ENCODE results near the genes CRNN, SPRR3 and PGLYRP3.

DNA sequence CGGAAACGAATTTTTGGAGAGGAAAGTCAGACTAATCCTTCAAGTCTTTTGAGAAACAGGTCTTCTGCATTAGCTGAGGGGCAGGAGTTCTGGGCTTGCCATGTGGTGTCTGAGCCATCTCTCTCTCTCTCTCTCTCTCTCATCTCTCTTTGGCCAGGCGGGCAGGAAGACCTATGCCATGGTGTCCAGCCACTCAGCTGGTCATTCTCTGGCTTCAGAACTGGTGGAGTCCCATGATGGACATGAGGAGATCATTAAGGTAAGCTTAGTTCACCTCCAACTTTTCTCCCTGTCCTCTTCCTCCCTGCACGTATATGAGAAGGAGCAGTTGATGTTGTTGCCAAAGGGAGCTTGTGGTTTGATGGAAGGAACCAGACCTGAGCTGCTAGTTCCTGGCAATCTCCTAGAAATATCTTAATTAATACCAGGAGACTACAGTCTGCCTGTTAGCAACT is 22.3 kb downstream of the TUFT1 start:
- RRBS, result no CpG with 5 or more reads among the region's 4 CpGs

- RRBS, result no CpG with 5 or more reads among the region's 8 CpGs
Measured at GRCh38 chr1:151574877-151575476, 34.9 kb downstream of the TUFT1 start.

DNA sequence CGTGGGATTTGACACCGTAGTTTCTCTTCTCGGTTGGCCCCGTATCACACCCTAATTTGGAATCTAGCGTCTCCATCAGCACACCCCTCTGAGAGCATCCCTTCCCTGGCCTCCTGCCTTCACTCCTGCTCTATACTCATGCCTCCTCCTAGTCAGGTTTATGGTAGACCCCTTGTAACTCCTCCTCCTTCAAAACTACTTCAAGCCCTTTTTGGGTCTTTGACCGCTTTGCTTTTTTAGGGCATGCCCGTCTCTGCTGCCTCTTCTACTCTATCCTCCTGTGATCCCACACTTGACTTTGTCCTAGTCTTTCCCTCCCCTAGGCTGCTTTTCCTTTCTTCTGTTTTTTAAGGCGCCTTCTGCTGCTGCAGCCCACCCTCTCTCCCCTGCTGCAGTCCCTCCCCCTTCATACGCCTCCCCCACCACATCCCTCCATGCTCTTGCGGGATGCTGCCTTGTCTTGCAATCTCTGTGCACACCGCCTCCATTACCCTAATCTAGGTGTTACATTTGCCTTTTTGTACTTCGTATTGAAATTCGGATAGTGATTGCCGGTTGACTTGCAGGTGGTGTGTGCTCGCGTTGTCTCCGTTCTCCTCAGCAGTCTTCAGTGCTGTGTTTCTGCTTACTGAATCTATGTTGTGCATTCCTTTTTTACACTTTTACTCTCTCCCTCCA is 1.5 kb downstream of the SNX27 start:
- RRBS, result no CpG with 5 or more reads among the region's 17 CpGs

DNA sequence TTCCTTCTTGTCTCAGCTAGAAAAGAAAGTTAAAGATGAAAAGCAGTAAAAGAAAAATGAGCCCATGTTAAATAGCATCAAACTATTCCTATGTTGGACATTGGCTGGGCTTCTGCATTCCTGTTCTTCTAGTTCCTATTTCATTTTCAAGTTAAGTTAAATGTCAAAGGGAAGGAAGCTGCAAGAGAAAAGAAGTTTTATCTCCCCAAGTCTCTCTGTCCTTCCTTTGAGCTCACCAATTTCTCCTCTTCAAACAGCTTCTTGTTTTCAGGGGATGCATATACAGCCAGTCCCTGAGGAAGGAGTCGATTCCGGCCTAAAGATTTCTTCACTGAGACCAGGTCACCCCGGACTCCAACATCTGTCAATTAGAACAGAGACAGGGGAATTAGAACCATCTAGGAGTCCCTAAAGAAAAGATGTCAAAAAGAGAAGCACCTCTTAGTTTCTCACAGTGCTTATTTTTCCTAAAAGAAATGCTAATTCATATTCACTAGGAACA is 1.1 kb downstream of the MRPL9 start:
- RRBS, result no CpG with 5 or more reads among the region's 3 CpGs

DNA sequence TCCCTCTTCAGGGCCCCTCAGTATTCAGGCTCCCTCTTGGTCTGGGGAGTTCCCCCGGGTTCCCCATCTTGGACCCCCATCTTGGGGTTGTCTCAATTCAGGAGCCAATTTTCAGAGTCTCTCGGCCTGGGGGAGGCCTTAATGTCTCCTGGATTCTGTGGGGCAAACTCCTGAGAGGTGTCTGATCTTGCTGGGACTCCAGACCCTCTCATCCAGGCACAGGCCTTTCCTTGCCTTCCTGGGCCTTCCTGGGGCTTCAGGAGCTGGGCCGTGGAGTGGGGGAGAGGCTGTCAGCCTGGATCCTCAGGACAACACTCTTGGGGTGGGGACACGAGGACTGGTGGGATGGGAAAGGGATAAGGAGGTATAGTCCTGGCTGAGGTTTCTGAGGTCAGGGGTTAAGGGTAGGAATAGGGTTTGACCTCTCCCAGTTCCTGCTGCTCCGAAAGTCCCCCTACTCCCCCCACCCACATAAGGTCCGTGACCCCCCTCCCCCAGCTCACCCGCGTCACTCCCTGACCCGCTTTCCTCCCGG is 4.1 kb downstream of the RORC start:
- RRBS, result no CpG with 5 or more reads among the region's 10 CpGs

DNA sequence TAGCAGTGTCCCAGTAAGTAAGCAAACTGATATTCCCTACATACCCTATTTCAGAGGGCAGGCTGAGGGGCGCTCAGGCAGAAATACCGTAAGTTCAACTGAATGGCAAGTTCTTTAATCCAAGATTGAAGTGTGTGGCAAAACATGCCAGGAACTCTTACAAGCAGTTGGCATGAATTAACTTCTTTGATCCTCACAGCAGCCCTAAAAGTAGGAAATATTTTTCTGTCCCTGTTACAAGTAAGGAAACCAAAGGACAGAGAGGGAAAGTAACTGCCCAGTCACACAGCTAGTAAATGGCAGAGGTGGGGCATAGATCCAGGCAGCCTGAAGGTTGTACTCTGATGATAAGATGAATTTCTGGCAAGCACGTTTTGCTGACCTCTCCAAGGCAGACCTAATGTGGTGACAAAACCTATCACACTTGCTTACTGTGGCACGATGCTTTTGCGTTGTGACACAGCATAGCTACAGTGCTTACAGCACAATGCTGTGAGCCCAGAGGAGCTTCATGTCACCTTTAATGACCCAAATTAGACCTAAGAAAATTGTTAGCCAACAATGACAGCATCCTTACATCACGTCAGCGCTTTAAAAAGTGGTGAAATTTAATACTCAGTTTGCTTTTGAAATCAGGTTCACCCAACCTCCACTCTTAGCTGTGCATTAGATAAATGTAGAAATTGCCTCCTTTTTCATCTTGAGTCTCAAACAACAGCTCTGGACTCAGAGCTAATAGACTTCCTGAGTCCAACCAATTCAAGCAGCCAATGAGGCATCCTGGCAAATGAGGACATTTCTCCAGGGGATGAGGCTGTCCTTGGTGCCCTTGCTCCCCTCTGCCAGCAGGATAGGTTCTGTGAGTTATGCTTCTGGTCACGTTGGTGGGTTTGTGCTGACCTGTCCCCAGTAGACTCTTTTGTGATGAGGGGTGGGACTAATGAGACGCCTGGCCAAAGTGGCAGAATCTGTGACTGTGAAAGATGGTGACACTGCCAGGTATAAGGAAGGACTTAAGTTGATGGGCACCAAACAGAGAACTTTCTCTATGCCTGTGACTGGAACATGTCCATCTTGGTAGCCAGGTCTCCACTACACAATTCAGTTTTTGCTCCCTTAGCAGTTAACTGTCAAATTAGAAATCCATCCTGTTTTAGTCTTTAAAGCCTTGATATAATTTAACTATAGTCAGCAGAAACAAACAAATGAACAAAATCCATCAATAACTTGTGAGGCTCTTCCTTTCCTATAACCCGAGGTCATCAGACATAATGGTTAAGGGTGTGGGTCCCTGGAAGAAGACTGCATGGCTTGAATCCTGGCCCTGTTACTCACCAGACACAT is 35.3 kb upstream of the THEM4 start:
- RRBS, result no CpG with 5 or more reads among the region's 10 CpGs

DNA sequence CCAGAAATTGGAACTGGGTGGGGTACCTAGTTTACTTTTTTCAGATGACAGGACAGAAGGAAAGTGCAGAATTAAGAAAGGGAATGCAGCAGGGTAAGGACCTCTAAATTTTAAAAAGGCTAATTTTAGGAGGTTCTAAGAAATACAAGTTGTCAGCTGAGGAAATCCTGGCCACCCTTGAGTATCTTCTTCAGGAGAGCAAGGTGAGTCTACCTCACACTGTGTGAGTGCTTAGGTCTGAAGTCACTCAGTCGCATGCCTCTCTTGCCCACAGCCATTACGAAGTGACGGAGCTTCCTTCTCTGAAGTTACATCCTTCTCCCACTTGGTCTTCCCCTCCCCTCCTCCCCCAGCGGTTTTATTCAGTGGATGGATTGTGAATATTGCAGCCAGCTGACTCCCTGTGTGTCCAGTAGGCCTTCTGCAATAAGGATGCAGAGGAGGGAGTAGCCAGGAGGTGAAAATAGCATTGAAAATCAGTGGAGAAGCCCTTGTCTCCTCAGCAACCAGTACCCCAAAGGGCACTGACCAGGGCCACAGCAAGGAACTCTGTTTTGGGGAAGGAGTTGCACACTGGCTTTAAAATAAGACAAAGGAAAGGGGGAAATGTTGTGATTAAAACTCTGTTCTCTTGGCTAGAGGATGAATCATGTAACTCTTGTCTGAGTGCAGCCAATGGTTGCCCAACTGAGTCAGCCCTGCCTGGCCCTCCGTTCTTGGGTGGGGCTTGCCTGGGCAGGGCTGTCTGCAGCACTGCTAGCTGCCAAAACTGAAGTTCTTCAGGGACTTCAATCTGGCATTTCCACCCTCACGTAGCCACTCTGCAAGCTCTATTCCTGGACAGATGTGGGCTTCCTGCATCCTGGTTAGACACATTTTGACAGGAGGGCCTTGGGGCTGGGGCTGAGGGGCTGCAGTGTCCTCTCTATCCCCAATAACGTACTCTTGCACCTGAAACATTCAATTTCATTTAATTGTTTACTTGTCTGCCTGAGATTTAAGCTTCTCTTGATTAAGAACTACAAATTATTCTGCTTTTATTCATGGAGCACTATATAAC is 4.3 kb downstream of the S100A10 start:
- RRBS, result no CpG with 5 or more reads among the region's 7 CpGs

GRCh38 chr1:151992217-151992930 is 1.3 kb downstream of the S100A10 start:
- RRBS, result no CpG with 5 or more reads among the region's 21 CpGs

DNA sequence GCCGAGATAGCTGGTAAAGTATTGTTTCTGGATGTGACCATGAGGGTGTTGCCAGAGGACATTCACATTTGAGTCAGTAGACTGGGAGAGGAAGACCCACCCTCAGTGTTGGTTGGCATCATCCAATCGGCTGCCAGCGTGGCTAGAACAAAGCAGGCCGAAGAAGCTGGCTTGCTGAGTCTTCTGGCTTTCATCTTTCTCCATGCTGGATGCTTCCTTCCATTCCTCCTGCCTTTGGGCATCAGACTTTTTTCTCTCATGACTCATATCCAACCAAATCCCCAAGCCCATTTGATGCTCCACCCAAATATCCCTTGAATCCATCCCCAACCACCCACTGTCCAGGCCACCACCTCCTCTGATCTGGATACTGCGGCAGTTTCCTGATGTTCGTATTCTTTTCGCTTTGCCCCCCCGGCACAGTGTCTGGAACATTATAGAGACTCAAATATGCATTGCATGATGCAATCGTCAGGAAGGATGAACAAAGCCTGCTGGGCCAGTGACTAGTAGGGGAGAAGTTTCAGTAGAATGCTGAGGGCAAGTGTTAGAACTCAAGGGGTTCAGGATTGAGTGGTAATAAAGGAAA is 7.8 kb downstream of the S100A11 start:
- RRBS, result no CpG with 5 or more reads among the region's 9 CpGs

- RRBS, result 2% methylated on average over 19 of the region's 65 CpGs
Measured at GRCh38 chr1:152188722-152189749, 30.0 kb upstream of the RPTN start.

DNA sequence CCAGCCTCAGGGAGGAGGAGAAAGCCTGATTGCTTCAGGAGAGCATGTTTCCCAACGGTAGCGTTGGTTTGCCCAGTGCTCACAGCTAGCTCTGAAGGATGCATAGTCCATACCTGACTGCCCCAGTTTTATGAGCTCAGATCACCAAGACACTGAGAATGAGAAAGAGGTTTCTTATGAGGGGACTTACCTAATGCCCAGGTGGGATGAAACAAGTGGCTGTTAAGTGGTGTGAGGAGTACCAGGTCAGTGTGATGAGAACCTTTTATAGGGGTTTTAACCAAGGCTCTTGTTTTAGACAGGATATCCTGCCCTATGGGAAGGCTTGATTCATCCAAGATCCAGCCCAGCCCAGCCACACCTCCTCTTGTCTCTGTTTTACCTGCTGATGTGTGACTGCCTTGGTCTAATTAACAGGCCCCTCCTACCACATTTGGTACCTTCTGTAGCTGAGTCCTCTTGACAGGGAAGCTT is at the start of gene CRNN:
Gene CRNN (minus strand): TSS at position 240 of the 474 bp plus-strand sequence.
- RRBS, result no CpG with 5 or more reads among the region's 2 CpGs

GRCh38 chr1:152912844-152913285 is 4.5 kb downstream of the IVL start:
- RRBS, result no CpG with 5 or more reads among the region's 5 CpGs

GRCh38 chr1:153001573-153001960 is at the start of gene SPRR3:
Gene SPRR3 (plus strand): TSS chr1:153001749.
- RRBS, result no CpG with 5 or more reads among the region's 3 CpGs

DNA sequence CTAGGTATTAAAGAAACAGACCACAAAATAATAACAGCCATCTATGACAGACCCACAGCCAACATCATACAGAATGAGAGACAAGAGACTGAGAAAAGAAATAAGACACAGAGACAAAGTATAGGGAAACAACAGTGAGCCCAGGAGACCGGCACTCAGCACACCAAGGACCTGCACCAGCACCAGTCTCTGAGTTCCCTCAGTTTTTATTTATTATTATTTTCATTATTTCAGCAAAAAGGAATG is 6.2 kb downstream of the SPRR2E start:
- RRBS, result no CpG with 5 or more reads among the region's 1 CpG

GRCh38 chr1:153292477-153293514 is 20.0 kb downstream of the PGLYRP3 start:
- RRBS, result 64% methylated on average over 5 of the region's 31 CpGs

GRCh38 chr1:153312827-153313129 is at the start of gene PGLYRP3:
Gene PGLYRP3 (minus strand): TSS chr1:153312952.
- RRBS, result no CpG with 5 or more reads among the region's 2 CpGs

DNA sequence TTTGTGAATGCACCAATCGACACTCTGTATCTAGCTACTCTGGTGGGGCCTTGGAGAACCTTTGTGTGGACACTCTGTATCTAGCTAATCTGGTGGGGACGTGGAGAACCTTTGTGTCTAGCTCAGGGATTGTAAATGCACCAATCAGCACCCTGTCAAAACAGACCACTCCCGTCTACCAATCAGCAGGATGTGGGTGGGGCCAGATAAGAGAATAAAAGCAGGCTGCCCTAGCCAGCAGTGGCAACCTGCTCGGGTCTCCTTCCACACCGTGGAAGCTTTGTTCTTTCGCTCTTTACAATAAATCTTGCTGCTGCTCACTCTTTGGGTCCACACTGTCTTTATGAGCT is 13.5 kb downstream of the S100A6 start:
- RRBS, result no CpG with 5 or more reads among the region's 6 CpGs

- RRBS, result 71% methylated on average over 3 of the region's 16 CpGs
Measured at GRCh38 chr1:153531882-153533115, 3.5 kb downstream of the S100A6 start.